Uterus (tissue), 7 donors: ENCODE results near the genes ANXA2 and ICE2.

DNA sequence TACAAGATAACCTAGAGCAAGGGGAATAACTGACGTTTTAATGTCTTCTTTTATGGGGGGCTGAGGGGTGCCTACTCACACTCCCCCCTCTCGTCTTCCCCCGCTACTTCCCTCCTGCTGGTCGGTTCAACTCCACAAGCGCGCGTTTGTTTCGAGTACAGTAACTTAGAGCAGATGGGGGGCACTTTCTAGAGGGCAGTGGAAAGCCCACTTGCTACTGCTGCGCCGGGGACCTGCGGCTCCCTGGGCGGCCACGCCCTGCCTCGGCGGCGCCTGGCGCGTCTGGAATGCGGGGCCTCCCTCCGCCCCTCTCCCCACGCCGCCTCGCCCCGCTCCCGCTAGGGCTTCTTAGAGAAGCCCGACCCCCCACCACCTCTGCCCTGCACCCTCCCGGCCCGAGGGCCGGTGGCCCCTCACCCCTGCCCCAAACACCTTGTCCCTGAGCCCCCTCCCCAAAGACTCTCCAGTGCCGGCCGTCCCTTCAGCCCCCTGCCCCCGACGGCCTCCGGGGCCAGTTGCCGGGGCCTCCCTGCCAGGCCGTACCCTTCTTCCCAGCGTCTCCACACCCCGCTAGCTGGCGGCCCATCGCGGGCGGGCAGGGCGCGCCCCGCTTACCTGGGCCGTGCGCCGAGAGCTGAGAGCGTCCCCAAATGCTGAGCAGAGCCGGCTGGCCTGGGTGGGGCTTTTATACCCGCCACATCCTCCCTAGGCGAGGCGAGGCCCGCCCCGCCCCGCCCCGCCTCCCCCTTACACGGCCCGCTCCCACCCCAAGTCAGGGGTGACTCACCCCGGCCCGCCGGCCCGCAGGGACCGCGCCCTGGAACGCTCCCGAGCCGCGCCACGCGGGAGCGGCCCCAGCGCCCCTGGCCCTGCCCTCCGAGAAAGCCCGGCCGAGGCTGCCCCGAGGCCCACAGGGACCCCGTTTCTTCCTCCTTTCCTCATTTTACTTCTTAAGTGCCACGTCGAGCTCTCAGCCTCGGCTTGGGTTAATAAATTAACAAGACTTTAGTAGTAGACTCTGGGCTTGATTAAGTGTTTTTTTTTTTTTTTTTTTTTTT, at the start of gene ANXA2:
Gene ANXA2, minus strand, starts transcription at position 659 of the 1,058 bp plus-strand sequence.
- PRO-cap, 4 experiments: peak in 4 of 4 experiments; most common plus-strand start position 809 of the sequence (in 4); most common minus-strand start position 659 of the sequence (in 4)
- RAMPAGE, long total RNA, 2 experiments: start-site peak on the minus strand in 1 of 2 experiments, centred at position 660 of the sequence, 5,534 reads per replicate
- RRBS: 2% methylated on average over 15 of the region's 81 CpGs

GRCh38 chr15:60478788-60479783, at the start of gene ICE2:
TSS of gene ICE2 (minus strand) at chr15:60479142.
- PRO-cap, 4 experiments: peak in 4 of 4 experiments; most common plus-strand start chr15:60479207 (in 2); most common minus-strand start chr15:60478975 (in 2)
- RAMPAGE, long total RNA, 2 experiments: start-site peak on the minus strand in 1 of 2 experiments, at chr15:60479089-60479116 at its widest, 90 reads per replicate
- RRBS: 2% methylated on average over 6 of the region's 52 CpGs

DNA sequence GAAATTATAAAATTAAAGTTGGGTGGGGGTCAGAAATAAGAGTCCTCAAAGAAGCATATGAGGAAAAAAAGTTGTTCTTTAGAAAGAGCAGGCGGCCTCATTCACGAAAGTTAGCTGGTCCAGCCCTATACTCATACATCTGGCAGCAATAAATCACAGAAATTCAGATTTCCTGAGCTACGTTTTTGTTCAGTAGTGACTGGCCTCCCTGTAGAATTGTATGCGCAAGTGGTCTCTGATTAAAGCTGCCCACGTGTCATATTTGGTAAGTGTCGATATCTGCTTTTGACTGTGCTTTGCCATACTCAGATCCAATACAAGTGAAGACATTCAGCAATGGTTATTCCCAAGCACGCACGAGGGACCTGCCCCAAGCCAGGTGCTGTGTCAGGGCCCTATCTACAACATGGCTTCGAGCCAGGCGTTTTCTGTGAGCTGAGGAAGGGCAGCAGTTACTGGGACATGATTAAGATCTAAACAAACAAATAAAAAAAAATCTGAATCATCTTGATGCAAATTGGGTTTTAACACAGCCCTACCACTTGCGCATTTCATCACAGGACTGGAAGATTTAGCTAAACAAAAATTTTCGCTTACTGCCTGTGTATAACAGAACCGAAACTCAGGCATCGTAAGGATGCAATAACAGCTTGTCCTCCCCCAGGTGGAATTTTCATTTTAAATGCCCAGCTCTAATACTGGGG, 47.2 kb upstream of the ICE2 start:
- PRO-cap, 4 experiments: peak in 1 of 4 experiments; most common plus-strand start position 605 of the sequence (in 1); most common minus-strand start position 318 of the sequence (in 1)
- RAMPAGE, long total RNA, 2 experiments: start-site peak on the minus strand in 1 of 2 experiments, centred at position 279 of the sequence, 5 reads per replicate
- RRBS: no CpG with 5 or more reads among the region's 14 CpGs

- PRO-cap, 4 experiments: no peak in any of the 4 experiments
- RAMPAGE, long total RNA, 2 experiments: no peak in any of the 2 experiments
- RRBS: no CpG with 5 or more reads among the region's 4 CpGs
These were observed 138.3 kb upstream of the ICE2 start for GRCh38 chr15:60617264-60617583.

GRCh38 chr15:60691504-60692001, 212.6 kb upstream of the ICE2 start:
- PRO-cap, 4 experiments: no peak in any of the 4 experiments
- RAMPAGE, long total RNA, 2 experiments: no peak in any of the 2 experiments
- RRBS: no CpG with 5 or more reads among the region's 2 CpGs

GRCh38 chr15:60757825-60758261, 278.9 kb upstream of the ICE2 start:
- PRO-cap, 4 experiments: no peak in any of the 4 experiments
- RAMPAGE, long total RNA, 2 experiments: no peak in any of the 2 experiments
- RRBS: no CpG with 5 or more reads among the region's 4 CpGs

DNA sequence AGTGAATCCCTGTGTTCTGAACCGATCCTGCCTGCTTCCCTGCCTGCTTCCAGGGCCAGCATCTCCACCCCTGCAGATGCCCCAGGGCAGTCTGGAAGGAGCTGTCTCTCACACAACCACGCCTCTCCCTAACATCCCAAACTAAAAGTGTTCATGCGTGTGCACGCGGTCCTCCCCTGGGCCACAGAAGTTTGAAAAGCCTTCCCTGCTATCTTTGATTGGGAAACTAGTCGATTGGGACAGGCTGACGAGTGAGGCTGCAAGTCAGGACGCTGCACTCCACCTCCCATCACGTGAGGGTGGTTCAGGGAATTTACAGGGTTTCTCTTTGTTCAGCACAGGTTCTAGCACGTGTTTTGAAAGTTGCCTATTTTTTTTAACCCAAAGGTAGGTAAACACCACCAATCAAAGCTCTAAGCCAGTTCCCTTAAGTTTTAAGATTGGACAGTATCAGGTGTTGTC, 341.0 kb upstream of the ICE2 start:
- PRO-cap, 4 experiments: no peak in any of the 4 experiments
- RAMPAGE, long total RNA, 2 experiments: no peak in any of the 2 experiments
- RRBS: no CpG with 5 or more reads among the region's 10 CpGs

DNA sequence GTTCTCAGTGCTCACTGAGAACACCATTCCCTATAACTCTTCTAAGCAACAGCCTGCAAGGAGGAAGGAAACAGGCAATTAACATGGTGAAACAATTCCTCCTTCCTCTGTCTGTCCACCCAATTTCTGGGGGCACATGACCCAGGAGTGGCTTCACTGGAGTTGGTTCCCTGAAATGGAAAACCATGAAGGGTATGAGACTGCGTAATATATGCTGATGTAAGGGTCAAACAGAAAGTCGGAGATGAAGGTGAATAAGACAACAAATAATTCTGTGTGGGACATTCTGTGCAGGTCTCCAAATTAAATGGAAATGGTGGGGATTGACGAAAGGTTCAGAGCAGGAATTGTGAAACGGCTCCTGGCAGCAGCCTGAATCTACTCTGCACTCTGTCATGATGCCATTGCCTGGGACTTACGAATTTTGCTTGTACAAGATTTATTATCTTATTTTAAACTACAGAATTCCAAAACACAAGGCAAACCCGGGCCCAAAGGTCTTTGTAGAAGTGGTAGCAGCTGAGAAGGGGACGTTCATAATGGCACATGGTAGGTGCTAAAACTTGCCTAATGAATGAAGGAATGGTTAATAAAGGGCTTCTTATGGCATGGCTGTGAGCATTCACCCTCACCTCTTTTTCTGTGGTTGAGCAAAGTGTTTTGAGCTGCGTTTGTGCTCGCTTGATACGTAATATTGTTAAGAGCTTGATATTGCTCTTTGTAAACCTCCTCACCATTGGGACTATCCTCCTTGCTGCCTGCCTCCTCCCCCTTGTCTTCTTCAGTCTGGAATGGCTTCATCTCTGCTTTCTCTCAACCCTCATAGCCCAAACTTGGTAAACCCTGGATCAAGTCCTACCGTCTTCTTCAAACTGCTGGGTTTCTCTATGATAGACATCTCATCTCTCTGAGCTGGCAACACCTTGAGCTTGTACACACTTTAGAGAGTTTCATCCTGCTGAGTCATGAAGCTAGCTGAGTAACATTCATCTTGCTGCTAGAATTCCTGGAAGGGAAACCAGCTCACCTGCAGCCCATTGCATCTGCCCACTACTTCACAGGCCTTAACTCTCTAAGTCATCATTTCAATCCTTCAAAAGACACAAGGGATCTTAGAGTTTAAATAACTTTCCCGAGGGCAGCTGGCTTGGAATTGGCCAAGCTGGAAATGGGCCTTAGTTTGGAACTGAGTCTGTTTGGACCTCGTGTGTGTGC, 175.1 kb upstream of the RORA start:
- PRO-cap, 4 experiments: no peak in any of the 4 experiments
- RAMPAGE, long total RNA, 2 experiments: no peak in any of the 2 experiments
- RRBS: no CpG with 5 or more reads among the region's 13 CpGs

DNA sequence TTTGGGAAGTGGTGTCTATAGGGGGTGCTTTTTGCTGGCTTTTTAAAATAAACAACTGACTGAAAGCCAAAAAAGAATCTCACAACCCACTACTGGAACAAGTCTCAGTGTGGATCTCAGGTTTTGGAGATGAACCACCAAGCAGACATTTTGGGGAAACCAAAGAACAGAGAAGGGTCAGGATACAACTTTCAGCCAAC, 329.8 kb upstream of the RORA start:
- PRO-cap, 4 experiments: no peak in any of the 4 experiments
- RAMPAGE, long total RNA, 2 experiments: start-site peak on the plus strand in 1 of 2 experiments, centred at position 130 of the sequence, 7 reads per replicate

DNA sequence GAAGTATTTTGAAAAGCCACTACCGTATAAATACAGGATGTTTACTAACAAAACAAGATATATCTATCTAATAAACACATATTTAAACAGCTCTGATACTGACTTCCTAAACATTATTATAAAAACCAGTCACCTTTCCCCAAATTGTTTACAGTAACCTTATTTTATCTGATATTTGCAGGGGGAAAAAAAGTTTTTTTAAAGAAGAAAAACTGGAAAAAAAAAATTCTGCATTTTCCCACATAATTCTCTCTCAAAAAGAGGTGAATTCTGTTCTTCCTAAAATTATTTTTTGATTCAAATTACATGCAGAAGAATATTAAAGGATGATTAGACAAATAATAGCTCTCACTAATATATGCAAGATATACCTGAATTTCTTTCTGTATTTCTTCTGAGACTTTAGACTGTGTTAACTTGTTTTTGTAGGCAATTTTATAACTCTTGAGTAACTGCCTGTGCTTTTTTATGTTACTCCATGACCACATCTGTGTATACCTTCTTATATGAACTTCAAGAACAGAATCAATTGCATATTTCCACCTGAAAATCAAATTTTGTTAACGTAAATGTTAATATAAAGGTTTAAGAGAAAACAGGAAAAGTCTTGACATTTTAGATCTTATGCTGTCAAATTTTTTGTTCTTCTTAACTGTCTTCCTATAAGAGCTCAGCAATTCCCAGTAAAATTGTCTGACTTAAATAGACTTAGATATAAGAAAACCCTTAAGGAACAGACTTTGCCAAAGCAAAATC, 53.1 kb downstream of the VPS13C start:
- PRO-cap, 4 experiments: no peak in any of the 4 experiments
- RAMPAGE, long total RNA, 2 experiments: no peak in any of the 2 experiments
- RRBS: no CpG with 5 or more reads among the region's 2 CpGs

DNA sequence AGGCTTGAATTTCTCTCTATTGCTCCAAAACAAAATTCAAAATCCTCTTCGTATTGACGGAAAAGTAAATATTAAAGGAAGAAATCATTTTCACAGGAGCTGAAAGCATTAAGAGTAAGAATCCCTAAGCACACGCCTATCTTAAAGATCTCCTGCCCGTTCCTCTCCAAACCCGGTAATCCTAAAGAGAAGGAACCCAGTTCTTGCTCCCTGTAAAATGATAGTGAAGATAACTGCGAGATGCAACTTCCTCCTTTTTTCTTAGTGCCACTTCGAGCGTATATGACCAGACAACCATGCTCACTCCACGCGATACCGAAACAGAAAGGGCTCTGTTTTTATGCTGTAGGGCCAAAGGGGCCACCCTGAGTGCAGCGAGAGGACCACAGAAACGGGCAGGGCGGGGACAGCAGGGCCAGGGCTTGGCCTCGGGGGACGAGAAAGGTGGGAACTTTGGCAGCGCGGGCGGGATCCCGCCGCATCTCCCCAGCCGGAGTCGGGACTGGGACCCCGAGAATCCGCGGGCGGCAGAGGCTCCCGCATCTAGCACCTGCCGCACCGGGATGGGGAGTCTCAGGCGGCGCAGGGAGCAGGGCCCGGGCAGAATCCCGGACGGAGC, 538 bp downstream of the VPS13C start:
- PRO-cap, 4 experiments: peak in 4 of 4 experiments; most common plus-strand start position 354 of the sequence (in 2); most common minus-strand start position 222 of the sequence (in 1)
- RAMPAGE, long total RNA, 2 experiments: no peak in any of the 2 experiments
- RRBS: under 1% methylated on average over 12 of the region's 35 CpGs

DNA sequence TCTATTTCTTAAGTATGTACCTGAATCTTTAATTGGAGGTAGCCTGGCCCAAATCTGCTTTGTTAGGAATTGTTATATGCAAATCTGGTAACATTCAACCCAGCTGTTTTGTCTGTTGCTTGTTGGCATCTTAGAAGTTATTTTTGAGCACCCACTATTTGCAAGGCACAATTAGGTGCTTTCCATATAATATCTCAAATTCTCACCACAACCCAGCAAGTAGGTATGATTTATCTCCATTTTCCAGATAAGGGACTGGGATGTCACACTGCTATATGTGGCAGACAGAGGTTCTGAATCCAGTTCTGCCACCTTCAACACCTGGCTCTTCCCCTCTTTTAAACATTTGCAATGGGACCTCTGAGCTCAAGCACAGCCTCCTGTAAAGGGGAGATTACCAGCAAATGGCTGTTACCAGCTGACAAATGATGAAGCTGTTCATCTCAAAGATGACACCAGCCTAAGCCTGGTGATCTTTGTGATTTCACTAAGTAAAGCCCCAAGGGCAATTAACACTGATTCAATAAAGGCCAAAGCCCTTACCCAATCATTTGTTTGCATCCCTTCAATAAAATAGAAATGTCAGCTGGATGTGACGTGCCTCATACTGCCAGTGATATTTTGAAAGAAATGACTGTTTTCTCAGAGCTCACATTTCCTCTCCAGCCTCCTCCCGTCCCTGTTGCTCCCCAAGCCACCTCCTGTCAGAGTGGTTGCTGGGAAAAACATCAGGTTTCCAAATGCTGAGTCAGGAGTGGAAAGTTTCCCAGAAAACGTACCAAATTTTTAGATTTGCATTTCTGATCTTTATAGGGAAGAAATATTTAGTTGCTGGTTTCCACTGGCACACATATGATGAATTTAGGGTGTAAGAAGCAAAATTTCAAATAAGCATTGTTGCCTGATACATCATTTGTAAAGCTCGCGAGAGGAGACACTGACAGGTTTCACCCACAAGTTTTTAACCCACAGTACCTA, 20.8 kb downstream of the C2CD4A start:
- PRO-cap, 4 experiments: no peak in any of the 4 experiments
- RAMPAGE, long total RNA, 2 experiments: no peak in any of the 2 experiments
- RRBS: no CpG with 5 or more reads among the region's 5 CpGs

DNA sequence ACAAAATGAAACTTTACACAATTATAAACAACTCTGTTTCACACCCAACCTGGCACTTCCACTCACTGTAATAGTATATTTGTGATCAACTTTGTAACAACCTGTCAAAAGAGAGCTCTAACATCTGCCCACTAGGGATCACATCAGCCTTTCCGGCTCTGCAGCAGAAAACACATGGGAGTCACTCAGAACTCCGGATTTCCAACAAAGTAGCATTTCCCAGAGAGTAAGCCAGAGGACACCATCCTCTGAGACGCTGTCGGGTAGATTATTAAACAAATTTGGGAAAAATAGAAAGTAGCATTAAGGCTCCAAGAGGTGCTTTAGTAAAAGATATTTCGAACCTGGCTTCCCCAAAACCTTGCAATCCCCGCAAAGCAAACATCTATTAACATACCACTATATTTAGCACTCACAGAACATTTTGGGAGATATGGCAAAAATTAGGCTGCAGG, 101.6 kb upstream of the TLN2 start:
- PRO-cap, 4 experiments: no peak in any of the 4 experiments
- RAMPAGE, long total RNA, 2 experiments: no peak in any of the 2 experiments
- RRBS: no CpG with 5 or more reads among the region's 6 CpGs

GRCh38 chr15:62302223-62302670, 88.1 kb upstream of the TLN2 start:
- PRO-cap, 4 experiments: no peak in any of the 4 experiments
- RAMPAGE, long total RNA, 2 experiments: no peak in any of the 2 experiments
- RRBS: no CpG with 5 or more reads among the region's 2 CpGs

GRCh38 chr15:62392441-62392870, 2.1 kb downstream of the TLN2 start:
- PRO-cap, 4 experiments: peak in 1 of 4 experiments; most common plus-strand start chr15:62392713 (in 1); most common minus-strand start chr15:62392674 (in 1)
- RAMPAGE, long total RNA, 2 experiments: no peak in any of the 2 experiments
- RRBS: no CpG with 5 or more reads among the region's 10 CpGs

GRCh38 chr15:62474462-62475517, 84.4 kb downstream of the TLN2 start:
- PRO-cap, 4 experiments: peak in 3 of 4 experiments; most common plus-strand start chr15:62474967 (in 1); most common minus-strand start chr15:62474878 (in 2)
- RAMPAGE, long total RNA, 2 experiments: no peak in any of the 2 experiments
- RRBS: no CpG with 5 or more reads among the region's 16 CpGs

DNA sequence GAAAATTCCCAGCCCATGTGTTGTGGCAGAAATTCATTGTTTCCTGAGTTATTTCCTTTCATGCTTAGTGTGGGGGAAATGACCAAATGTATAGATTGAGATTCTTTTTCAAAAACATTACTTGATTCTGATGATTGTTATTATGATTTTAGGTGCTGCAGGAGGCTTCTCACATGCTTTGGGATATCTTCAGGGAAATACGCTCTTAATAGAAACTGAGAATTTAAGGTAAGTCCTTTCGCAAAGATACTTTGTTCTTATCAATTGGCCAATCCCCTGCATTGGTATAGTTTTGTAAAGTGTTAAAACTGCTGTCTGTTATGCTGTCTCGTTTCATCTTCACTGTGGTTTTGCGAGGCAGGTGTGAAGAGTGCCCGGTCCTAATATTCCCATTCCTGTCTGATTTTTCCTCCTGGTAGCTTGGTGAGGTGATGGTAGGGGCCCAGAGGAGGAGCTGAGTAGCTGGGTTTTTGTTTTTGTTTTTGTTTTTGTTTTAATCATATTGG, 199.2 kb downstream of the TLN2 start:
- PRO-cap, 4 experiments: no peak in any of the 4 experiments
- RAMPAGE, long total RNA, 2 experiments: no peak in any of the 2 experiments
- RRBS: no CpG with 5 or more reads among the region's 5 CpGs

DNA sequence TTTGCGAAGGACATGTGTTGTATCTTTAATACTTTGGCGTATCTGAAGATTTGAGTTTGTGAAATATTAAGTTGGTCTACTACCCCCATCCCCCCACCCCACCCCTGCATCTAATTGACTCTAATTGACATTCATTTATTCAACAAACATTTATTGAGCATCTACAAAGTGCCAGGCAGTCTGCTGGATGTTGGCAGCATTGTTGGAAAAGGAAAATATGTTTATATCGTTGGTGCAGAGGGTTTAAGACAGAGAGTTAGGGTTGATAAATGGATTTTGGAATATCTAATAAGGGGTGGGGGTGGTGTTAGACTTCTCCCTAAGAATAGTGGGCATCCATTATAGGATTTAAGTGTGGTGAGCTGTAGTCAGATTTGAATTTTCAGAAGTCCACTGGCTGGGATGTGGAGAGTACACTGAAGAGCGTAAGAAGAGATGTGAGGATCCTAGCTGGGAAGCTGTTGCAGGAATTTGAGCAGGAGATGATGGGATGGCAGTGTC, 217.7 kb downstream of the TLN2 start:
- PRO-cap, 4 experiments: no peak in any of the 4 experiments
- RAMPAGE, long total RNA, 2 experiments: no peak in any of the 2 experiments
- RRBS: no CpG with 5 or more reads among the region's 4 CpGs

DNA sequence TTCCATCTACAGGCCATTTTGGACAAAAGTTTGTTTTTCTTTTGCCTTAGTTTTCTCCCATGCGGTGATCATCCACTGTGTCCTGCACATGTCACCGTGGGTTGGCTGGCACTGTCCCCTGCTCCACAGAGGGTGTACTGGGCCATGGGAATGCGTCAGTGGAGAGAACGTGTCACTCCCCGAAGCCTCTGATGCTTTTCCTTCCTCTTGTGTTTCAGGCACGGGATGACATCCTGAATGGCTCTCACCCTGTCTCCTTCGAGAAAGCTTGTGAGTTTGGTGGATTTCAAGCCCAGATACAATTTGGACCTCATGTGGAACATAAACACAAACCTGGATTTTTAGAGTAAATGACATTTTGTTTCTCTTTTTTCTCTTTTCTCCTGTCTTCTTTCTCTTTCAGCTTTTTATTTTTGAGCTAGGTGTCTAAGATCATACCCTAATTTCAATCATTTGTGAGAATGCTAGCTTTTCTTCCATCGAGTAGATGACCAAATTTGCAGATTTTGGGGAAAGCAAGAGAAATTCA, 267.3 kb downstream of the TLN2 start:
- PRO-cap, 4 experiments: no peak in any of the 4 experiments
- RAMPAGE, long total RNA, 2 experiments: no peak in any of the 2 experiments
- RRBS: no CpG with 5 or more reads among the region's 8 CpGs

- PRO-cap, 4 experiments: no peak in any of the 4 experiments
- RAMPAGE, long total RNA, 2 experiments: no peak in any of the 2 experiments
- RRBS: no CpG with 5 or more reads among the region's 9 CpGs
These were observed 185.0 kb upstream of the TPM1 start for GRCh38 chr15:62857367-62858083.